ENCODE measurements around a stretch of chr6.

- PRO-cap = no peak
These were observed 13.1 kb downstream of the PRDM1 start for GRCh38 chr6:106099102-106099721.

DNA sequence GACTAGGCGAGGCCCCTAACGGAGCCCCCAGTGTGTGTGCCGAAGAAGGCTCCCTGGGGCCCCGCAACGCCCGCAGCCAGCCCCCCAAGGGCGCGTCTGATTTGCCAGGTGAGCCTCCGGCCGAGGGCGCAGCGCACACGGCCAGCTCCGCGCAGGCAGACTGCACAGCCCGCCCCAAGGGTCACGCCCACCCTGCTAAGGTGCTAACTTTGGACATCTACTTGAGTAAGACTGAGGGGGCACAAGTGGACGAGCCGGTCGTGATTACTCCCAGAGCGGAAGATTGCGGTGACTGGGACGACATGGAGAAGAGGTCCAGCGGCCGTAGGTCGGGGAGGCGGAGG, 117.3 kb downstream of the RTN4IP1 start:
- PRO-cap = bidirectional peak, plus-strand start at position 228 of the sequence, minus-strand start at position 84 of the sequence

DNA sequence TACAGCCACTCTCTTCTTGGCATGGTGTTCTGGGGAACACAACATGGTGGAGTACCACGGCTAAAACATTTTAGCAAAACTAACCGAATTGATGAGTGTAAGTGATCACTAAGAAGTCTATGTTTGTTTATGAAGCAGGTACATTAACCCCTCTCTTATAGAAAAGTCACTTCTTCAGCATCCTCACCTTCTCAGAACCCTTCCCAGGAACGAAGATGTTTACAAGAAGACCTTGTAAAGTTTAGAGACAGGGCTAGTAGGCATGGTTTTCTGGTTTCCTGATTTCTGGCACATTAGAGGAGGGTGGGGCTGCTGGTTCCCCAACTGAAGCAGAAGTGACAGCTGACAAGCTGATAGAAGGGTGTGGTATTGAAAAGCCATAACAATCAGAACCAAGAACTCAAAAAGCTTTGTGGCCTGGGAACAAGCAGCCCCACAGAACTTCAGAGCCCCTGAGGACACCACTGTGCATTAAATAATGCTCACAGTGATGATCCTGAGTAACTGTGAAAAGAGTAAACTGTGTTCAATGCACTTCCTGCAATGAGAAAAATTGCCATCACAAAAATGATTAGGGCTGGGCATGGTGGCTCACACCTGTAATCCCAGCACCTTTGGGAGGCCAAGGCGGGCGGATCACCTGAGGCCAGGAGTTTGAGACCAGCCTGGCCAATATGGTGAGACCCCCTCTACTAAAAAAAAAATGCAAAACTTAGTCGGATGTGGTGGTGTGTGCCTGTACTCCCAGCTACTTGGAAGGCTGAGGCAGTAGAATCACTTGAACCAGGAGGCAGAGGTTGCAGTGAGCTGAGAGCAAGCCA, 91.1 kb downstream of the RTN4IP1 start:
- PRO-cap = no peak

DNA sequence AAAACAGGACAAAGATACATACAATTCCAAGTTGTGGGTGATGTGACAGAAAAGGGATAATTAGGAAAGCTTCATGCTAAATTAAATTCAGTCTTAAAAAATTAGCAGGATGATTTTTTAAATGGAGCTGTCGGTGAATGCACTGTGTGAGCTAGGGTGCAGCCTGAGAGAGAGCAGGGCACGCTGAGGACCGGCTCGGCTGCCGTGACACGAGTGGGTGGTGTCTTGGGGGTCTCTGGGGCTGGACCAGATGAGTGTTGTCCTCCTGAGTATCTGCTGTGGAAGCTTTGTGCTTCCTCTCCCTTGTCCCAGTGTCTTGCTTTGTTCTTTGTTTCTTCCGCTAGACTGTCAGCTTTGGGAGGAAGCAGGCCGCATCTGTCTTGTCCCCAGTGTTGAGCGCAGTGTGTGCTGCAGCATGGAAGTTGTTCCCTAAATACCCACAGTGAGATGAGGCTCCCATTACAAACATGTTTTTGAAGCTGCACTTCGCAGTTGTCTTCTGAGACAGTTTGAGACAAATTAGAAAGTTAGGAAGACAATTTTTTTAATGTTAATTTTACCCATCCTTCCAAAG, 89.4 kb downstream of the RTN4IP1 start:
- PRO-cap = no peak

DNA sequence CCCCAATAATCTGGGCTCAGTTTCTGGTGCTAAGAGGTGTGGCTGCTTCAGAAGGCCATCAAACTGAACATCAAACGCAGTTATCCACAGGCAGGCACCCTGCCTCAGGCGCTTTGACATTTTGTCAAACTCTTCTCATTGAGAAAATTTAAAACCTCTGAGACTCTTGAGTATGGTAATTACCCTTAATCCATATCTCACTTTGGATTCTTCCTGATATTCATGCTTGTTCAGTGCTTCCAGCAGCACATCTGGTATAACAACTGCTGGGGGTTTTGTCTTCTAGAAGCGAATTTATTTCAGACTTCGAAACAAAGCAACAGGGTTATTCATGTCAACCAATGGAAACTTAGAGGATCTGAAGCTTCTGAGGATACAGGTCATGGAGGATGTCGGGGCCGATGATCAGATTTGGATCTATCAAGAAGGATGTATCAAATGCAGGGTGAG, 68.2 kb downstream of the RTN4IP1 start:
- PRO-cap = no peak

GRCh38 chr6:106648585-106649413, 19.4 kb downstream of the QRSL1 start:
- PRO-cap = no peak

GRCh38 chr6:106790822-106791568, 161.6 kb downstream of the QRSL1 start:
- PRO-cap = unidirectional peak, minus-strand start at chr6:106791040

DNA sequence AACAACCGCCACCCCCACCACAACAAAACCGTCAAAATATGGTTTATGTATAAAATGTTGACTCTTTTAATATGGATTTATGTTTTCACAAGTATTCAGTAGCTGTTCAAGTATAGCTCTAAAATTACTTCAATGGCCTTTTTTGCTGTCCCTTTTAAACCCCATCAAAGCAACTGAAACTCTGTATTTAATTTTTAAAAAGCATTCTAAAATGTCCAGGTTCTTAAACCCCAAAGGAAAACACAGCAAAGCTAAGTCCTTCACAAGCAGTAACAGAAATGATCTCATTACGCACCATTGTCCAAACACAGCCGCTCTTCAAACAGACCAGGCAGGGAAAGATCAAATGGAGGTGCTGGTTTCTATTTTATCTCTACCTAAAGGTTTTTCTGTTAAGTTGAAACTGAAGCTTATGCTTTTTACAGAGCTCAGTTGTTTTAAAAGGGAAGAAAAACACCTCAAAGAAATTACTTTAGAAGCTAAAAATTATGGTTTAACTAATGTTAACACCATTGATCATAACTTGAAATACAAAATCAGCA, 87.7 kb downstream of the CD24 start:
- PRO-cap = no peak

- PRO-cap = unidirectional peak, plus-strand start at chr6:106925078
These were observed 49.6 kb downstream of the CD24 start for GRCh38 chr6:106924830-106925342.

GRCh38 chr6:107586017-107586407, 96.1 kb downstream of the SOBP start:
- PRO-cap = no peak

DNA sequence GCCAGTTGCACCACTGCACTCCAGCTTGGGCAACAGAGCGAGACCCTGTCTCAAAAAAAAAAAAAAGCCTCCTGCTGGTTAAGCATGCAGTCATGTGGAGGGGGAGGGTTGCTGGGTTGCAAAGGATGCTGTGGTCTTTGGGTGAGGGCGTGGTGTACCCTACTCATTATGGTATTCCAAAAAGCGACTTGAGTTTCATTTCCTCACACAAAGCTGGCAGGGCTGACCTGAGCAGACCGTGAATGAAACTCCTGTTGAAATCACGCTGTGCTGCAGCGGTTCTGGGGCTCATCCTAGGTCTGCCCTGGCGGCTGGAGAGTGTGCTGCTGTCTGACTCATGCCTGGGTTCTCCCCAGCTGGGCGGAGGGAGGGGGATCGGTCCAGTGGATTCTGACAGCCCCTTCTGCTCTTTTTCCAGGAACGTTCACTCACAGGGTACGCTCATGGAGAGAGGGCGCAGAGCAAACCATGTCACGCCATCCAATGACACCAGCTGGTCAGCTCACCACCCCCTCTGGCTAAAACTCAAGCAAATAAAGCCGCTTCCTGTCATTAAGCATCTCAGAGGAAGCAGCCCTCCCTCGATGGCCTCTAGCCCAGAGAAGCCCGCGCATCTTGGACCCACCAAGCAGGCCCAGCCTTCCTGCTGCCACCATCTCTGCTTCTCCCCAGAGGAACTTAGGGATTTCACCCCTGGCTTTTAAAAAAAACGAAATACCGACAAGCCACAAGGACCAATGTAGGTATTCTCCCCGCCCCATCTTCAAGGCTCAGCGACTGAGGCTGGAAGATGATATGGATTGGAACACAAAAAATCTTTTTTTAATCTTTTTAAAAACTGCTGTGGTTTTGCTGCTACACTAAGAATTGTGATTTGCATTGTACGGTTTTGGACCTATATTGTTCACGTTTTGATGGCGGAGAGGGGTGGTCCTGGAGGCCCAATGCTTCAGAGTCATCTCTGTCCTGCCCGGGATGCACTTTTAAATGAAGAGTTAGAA, 166.0 kb downstream of the SCML4 start:
- PRO-cap = no peak

- PRO-cap = no peak
These were observed 65.7 kb upstream of the SCML4 start for GRCh38 chr6:107889520-107890419.

- PRO-cap = no peak
These were observed 1.2 kb upstream of the SEC63 start for GRCh38 chr6:107959246-107959582.

DNA sequence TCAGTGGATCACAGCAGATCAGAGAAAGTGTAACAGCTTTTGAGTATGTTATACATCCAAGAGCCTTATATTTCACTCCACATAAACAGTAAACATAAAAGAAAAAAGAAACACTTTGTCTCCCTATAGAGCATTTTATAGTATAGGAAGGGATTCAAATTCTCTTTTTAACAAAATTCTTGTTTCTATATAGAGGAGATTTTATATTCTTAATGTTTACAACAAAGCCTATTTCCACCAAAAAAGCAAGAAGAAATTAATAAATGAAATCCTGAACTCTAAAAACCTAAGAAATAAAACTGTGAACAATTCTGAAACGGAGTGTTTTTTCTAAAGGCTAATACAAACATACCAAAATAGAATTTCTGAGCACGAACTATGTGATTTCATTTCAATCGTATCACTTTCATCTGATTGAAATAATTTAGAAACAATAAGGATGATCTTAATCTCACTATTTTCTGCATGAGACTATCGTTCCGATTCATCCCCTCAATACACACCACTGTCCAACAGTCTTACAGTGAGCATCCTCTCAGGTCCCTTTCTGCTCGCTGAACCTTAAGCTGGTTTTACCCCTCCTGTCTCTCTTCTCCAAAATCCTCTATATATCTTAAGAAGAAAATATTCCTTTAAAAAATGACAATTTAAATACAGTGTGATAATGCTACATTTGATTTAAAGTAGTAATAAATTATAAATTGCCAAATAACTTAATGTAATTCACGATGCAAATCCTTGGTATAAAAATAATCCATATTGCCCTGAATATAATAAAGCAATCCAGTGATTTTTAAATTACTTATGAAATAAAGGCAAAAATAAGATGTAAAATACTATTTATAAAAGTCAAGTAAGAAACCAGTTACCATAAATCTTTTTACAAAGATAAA, 31.0 kb downstream of the OSTM1 start:
- PRO-cap = no peak

DNA sequence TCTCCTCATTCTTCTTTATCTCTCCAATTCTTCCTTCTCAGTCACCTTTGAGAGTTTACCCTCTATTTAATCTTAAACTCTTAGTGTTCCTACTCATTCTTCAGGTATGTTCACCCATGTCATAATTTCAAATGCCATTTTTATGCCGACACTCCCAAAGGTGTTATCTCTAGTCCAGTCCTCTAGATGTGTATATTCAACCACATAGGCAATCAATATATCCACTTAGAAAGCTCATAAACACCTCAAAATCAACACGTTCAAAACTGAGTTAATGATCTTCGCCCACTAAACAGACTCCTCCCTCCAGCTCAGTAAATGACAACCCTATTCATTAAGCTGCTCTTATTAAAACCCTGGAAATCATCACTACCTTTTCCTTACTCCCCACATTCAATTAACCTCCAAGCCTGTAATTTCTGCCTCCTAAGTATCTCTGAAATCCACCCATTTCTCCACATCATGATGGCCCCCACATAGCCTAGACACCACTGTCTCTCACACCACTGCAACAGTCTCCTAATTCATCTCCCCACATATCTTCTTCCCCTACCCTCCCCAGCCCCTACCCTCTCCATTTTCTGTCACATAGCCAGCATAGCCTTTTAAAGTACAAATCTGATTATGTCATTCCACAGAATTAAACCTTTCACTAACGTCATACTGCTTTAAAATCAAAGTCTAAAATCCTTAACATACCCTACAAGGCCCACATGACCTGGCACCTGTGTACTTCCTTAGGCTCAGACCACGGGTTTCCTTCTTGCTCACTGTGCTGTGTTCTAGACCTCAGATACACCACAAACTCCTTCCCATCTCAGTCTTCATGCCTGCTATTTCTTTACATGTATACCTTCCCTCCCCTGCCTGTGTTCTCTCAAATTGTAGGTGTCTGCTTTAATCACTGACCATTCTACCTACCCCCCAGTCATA, 6.1 kb downstream of the OSTM1 start:
- PRO-cap = no peak

- PRO-cap = no peak
These were observed 38.0 kb upstream of the NR2E1 start for GRCh38 chr6:108127694-108128249.

DNA sequence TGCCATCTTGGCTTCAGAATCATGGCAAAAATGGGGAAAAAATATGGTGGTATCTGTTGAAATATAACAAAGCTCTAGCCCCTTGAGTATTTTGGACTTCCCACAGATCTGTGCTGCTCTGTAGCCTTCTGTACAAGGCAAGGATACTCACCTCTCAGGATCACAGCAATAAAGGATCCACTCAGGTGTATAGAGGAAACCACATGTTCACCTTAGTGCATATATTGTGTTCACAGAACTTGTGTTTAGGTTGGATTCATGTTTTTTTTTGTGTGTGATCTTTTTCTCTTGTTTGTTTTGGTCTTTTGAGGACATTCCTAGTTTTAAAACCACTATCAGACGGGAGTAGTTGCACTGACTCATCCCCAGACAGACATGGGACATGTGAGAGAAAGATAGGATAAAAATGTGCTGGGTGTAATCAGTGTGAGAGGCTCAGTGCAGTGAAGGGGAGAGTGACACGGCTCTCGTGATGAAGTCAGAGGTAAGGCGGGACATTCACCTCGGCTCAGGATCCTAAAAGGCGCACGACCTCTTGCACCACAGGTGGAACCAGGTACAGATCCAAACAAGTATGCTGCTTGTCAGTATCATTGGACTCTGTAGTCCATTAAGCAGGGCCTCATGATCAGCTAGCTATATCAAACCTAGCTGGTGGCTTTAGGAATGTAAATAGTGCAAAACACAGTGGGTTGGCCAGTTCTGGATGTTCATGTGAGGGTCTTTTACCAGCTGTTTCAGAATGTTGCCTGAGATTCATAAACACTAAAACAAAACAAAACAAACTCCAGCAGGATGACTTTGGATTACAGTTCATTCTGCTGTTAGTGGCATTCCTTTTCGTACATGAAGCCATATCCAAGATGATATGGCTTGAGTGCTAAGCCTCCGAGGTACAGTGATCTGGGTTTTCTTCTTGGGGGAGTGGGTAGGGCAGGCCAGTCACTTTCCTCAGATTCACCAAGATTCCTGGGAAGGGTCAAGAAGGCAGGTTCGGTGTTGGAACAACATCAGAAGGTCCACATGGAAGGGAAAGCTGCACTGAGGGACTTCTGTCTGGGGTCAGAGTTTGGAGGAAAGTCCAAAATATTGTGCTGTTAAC, 18.0 kb downstream of the FOXO3 start:
- PRO-cap = no peak

DNA sequence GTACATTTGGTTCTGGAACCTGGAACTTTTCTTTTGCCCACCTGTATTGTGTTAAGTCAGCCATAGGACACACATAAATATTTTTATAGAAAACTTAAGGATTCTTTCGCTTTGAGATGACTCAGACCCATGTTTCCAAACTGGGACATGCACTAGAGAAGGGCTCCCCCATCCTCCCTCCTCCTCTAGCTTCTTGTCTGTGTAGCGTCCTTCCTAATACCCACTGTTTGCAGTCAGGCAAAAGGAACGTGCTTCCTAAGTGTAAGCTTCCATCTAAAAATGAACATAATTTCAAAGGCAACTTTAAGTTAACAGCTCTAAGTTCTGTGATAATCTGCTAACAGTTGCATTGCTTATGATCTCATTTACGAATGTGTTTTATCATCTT, 27.1 kb downstream of the FOXO3 start:
- PRO-cap = no peak

DNA sequence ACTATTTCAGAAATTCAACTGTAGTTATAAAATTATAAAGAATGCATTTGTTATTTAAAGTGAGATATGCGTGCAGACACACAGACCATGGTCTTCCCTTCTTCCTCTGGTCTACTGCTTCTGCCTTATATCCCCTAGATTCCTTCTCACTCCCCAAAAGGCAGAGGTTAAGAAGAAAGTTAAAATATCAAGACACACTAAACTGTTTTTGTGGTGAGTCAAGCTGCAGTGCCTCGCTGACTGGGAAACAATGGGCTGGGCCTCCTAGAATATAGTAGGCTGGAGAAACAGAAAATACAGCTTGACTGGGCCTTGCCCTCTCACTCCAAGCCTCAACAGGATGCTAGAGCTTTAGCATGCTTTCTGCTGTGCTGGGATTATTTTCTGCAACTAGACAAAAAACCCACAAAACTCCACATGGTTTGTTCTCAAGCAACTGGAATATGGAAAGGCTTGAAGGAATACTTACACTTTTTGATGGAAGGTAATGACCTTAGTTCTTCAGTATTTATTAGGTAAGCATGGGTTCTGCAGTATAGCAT, 27.8 kb downstream of the FOXO3 start:
- PRO-cap = no peak

DNA sequence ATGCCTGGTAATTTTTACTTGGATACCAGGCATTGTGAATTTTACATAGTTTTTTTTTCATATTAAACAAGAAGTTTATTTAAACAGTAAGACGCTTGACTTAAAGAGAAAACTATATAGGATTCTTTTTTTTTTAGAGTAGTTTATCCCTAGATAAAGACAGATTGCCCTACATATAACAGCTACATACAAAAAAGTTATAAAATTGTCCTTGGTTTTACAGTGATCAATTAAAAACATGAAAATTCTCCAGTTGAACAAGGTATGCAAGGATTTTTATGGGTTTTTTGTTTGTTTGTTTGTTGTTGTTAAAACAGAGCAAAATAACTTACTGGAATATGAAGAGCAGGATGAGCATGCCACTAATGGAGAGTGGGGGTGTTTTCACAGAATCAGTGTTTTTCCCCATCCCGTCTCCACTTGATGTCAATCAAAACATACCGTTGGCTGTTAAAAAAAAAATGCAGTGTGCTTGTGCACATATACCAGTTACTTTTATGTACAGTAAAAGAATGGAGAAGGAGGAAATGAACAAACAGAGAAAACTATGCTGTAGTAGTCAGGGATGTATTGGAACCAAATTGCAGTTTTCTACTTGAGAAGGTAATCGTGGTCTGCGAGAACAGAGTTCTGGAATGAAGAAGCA, 56.8 kb downstream of the FOXO3 start:
- PRO-cap = no peak

All from Calu3 (cell line).